SK-MEL-5 (cell line): ENCODE measurements around a stretch of chr15.

DNA sequence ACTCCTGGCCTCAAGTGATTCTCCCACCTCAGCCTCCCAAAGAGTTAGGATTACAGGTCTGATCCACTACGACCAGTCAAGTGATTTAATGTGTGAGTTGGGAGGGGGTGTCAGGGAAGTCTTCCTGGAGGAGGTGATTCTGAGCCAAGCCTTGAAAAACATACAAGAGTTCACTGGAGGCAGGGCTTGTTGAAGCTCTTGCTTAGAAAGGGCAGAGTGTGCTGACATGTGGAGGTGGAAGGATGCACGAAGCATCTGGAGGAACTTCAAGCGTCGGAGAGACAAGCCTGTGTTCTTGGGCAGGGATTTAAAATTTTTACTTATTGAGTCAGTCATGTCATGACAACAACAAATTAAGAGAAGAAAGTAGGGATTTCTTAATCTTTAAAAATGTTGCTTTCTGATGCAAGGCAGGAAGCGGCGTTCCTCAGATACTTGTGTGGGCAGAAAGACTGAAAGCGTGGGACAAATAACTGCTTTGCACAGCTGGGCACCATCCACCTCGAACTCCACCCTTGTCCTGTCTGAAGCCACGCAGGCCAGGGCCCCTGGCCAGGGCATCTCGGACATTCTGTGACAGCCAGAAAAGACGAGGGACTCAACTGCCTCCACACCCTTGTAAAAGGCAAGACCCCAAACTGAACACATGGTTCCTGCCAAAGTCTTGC lies 7.0 kb upstream of the IL16 start:
RAMPAGE:
- cytosol, long total RNA: no peak
- long total RNA: no peak
- nucleus, long total RNA: no peak

DNA sequence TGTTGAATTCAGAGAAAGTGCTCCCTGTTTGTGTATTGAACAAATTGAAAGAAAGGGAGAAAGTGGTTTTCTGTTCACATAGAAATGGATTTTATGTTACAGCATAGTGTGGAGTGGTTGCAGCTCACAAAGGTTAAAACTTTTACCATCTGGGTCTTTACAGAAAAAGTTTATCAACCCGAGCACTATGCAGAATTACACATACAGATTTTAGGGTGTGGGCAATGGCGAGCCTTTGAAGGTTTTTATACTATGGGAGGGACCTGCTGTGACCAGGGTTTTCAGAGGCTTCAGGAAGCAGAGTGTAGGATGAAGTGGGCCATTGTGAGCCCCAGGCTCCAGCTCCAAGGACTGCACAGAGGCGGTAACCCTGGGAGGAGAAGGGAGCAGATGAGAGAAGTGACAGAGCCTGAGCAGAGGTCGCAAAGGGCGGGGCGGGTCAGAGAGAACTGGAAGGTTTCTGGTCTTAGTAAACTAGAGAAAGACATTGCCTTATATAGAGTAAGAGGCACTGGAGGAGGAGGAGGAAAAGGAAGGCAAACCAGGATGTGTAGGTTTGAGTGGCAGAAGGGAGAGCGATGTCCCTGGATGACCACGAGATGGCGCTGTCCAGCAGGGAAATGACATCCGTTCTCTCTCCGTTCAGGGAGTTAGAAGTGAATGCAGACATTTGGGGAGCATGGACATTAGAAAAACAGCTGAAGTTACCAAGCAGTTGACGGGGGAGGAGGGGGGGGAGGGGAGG lies 49.1 kb downstream of the STARD5 start:
RAMPAGE:
- cytosol, long total RNA: no peak
- long total RNA: no peak
- nucleus, long total RNA: no peak

DNA sequence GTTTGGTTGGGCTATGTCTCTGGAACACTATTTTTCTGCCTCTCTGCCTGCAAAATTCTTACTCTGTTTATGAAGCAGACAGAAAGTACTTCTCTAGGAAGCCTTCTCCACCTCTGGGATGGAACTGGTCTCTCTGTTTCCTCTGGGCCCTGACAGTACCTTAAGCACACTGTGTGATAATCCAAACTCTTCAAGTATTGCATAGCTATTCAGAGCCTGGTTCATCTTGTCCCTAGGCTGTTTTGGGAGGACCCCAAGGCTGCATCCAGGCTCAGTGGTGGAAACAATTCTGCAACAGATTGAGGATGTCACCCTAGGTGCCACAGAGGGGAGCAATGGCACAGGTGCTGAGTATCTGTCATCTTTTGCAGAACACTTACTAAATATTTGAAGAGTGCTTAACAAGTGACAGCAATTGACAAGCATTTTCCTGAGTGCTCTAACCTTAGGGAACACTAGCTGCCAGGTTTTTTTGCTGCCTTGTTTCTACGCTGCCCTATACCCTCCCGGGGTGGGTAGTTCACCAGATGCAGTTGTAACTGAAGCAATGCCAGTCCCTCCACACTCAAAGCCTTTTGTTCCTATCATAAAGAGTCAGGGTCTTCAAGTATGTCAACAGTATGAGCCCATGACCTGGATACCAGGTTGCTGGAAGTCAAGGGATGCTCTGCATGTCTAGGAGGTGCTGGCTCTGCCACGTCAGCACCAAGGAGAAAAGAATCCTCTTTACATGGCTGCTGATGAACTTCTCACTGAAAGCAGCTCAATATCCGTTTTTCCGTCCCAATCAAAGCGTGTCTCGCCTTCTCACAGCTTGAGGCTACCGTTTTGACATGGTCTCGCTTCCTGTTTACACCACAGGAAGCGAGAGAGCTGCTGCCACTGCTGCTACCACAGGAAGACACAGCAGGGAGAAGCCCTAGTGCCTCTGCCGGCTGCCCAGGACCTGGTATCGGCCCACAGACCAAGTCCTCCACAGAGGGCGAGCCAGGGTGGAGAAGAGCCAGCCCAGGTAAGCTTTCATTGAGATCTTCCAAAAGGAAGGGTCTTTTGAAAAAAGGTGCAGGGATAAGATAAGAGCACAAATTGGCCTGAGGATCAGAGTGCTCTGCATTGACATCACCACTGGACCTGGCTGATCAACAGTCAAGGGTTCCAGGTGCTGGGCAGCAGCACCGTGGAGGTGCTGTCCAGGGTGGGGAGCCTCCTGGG lies 27.5 kb downstream of the STARD5 start:
RAMPAGE:
- cytosol, long total RNA: no peak
- long total RNA: no peak
- nucleus, long total RNA: no peak

DNA sequence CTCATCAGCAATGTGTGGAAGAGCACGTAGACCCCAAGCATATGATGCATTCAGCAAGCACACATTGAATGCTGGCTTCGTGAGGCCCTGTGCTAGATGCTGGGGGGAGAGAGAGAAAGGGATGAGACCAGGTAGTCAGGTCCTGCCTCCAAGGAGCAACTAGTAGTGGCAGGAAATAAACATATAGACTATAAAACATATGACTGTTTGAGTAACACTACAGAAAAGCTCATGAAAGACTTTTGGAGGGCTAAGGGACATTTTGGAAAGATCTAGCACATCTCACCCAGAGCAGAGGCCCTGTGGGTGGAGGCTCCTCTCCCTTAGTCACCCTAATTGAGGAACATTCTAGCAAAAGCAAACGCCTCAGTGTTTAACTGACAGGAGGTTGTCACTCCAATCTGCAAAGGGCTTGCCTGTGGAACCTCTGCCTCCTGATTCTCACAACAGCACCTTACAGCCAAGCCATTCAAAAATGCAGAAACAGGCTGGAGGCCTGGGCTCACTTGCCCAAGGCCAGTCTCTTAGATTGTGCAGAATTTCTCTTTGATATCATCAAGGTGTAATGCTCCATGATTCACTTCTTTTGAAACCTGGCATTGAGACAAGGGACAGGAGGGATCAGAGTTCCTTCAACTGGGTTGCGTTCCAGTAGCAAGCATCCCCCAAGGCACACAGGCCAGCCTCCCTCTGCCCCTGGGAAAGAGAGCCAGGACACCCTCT lies 26.1 kb downstream of the STARD5 start:
RAMPAGE:
- cytosol, long total RNA: no peak
- long total RNA: no peak
- nucleus, long total RNA: no peak

DNA sequence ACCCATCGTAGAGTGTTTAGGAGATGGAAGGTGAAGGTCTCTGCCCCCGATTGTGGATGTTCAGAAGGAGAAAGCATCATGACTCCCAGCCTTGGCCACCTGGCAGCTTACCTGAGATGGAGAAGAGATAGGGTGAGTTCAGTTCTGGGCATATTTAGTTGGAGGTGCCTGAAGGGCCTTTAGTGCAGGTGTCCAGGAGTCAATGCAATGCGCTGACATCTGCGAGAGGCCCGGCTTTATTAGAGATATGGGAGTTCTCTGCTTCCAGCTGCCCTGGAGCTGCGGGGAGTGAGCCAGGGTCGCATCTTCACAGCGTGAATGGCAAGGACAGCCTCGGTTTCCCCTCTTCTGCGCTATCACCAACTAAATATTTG lies 727 bp upstream of the STARD5 start:
RAMPAGE:
- cytosol, long total RNA: no peak
- long total RNA: no peak
- nucleus, long total RNA: no peak

GRCh38 chr15:81914750-81915614 lies 130.8 kb downstream of the MEX3B start:
RAMPAGE:
- cytosol, long total RNA: no peak
- long total RNA: no peak
- nucleus, long total RNA: no peak

DNA sequence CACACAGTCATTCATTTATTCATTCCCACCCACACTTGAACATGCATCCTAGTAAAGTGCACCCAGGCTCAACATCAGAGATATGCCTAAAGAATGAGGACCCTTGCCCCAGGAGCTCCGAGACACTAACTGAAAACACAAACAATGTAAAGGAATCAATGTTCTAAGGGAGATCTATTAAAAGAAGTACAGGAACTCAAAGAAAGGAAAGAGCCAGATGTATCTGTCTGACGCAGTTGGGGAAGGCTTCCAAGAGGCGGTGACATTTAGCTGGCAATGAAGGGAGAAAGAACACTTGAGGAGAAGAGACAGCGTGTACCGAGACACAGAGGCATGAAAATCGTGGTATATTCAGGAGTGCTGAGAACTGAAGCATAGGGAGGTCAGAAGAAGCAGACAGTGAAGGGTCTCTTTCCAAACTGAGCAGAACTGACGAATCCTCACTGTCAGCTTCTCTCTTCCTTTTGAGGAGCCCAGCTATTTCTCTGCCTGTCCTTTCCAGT lies 66.7 kb downstream of the EFL1 start:
RAMPAGE:
- cytosol, long total RNA: no peak
- long total RNA: no peak
- nucleus, long total RNA: no peak

DNA sequence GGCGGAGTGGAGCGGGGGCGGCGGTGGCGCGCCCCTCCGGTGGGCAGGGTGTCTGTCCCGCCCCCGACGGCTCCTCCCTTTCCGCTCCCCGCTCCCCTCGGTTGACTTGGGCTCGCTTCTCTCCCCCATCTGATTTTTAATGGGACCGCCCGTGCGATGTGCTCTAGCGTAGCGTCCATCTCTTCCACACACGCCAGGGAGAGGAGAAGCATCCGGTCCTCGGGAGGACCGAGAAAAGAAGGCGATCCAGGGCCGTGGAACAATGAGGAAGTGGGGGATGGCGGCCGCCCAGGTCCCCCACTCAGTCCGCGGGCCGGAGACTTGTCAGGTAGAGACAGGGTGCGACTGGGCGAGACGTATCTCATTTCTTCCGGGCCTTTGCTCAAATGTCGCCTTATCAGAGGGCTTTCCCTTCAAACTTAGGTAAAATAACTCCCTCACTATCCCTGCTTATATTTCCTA lies 331 bp upstream of the RPS17 start:
RAMPAGE:
- cytosol, long total RNA: no peak
- long total RNA: no peak
- nucleus, long total RNA: no peak

DNA sequence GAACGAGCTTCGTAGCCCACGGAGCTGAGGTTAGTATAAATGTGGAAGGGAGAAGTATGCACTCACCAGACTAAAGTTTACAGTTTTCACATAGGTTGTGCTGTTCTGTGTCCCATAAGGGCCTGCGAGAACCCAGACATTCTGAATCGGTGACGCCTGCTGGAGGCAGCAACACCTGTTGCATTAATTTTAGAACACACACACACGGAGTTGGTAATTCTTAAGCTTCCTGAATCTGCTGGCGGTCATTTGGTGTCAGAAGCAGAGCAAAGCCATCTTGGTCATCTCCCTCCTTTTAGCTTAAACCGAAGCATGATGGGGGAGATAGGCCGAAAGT lies 41.1 kb upstream of the AP3B2 start:
RAMPAGE:
- cytosol, long total RNA: no peak
- long total RNA: no peak
- nucleus, long total RNA: no peak

DNA sequence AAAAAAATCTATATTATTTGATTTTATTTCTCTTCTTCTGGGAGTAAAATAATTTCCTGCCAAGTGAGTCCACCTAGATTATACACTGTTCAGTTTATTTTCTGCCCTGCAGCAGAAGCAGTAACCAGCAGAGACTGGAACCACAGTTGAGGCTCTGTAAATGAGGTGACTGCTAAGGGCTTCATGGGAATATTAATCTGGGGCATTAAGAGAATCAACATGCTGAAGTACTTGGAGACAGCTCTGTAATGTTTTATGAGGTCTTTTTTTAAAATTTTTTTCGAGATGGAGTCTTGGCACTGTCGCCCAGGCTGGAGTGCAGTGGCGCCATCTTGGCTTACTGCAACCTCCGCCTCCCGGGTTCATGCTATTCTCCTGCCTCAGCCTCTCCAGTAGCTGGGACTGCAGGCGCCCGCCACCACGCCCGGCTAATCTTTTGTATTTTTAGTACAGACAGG lies 2.6 kb downstream of the WHAMM start:
RAMPAGE:
- cytosol, long total RNA: no peak
- long total RNA: no peak
- nucleus, long total RNA: no peak

DNA sequence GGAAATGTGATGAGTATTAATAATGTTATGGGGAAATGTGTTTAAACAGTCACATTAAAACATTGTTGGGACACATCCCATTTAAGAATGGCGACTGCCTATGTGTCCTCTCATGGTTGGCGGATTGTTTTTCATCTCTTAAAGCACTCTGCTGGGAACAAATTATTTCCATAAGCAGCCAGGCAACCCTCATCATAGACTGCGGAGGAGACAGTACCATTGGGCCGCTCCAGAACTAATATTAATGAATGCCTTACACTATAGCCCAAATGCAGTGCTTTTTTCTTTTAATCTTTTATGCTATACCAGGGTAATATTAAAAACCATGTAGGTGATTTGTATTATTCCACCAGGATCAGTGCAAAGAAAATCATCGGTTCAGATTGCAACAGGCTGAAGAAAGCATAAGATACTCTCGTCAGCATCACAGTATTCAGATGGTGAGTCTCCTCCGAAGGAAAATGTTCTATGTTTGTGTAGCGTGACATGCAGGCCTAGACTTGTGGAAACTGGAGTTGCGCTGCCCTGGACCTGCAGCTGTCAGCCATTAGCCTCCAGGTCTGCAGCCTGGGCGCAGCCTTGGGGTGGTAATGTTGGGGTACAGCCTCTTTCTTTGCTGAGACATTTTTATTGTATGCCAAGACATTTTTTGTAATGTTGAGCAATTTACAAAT lies 16.8 kb downstream of the WHAMM start:
RAMPAGE:
- cytosol, long total RNA: no peak
- long total RNA: no peak
- nucleus, long total RNA: no peak

DNA sequence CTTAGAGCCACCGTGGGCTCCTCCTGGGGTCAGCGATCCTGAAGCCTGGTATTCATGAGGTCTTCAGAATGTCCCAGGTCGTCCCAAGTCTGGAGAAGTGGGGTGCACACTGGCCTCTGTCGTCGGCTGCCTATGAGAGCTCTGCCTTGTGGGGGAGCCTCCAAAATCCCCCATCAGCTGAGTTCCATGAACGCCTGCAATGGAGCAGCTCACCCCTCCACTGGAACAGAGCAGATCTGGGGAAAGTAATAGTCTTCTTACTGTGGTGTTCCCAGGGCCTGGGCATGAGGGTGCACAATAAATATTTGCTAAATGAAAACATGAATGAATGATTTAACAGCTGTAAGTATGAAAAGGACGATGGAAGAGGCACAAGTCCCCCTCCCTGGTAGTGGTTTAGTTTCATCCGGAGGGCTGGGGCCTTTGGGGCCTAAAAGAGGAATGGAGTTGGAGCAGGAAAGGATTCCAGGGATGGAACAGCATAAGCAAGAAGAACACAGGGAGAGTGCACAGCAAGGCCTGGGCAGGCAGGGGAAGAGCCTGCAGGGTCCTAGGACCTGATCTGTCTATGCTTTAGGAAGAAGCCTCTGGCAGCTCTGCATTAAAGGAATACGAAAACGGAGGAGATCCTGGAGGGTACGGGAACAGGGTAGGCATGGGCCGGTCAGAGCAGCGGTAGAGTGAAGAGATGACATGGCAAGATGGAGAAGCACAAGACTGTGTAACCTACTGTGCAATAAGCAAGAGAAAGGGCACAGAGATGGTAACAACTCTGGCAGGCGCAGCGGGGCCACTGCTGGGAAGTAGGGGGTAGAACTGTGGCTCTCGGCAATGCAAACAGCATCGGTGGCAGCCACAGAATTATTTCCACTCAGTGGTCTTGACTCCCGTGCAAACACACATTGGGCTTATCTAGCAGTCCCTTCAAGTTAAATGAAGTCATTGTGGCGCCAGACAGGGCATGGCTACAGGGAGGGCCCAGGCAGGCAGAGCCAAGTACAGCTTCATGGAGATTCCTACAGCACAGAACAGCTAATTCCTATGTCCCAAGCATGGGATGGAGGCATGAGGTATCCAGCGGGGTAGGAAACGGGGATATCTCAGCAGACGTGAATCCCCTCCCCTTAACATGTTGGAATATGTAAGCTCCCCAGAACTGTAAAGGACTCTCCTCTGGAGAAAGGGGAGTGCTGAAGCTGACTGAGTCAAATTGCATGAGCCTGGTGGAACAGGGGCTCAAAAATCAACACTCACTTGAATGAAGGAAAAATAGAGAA lies 28.6 kb downstream of the WHAMM start:
RAMPAGE:
- cytosol, long total RNA: no peak
- long total RNA: no peak
- nucleus, long total RNA: no peak

DNA sequence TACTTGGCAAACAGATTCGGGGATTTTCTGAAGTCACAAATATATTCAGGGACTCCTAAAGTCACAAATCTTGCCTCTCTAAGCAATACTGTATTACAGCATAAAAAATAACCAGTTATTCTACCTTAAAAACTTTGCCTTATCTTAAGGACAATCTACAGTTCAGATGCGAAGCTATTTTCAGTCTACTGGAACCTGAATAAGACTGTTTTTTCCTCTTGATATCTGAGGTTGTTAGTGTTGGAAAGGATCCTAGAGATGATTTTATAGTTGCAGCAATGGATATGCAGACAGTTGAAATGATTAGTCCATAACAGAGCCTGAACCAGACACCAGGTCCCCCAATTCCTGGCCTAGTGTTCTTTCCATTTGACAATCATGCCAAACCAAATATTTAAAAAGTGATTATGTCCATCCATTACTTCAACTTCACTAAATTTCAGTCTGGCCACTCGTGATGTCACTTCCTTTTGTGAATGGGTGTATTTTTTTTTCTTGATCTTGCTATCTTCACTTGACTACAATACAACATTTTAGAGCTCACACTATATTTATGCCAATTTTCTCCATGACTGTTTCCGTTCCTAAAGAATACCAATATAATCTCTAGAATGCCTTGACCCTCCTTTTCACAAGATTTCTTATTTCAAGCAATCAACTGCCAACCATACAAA lies 1.7 kb downstream of the HDGFL3 start:
RAMPAGE:
- cytosol, long total RNA: no peak
- long total RNA: no peak
- nucleus, long total RNA: no peak

DNA sequence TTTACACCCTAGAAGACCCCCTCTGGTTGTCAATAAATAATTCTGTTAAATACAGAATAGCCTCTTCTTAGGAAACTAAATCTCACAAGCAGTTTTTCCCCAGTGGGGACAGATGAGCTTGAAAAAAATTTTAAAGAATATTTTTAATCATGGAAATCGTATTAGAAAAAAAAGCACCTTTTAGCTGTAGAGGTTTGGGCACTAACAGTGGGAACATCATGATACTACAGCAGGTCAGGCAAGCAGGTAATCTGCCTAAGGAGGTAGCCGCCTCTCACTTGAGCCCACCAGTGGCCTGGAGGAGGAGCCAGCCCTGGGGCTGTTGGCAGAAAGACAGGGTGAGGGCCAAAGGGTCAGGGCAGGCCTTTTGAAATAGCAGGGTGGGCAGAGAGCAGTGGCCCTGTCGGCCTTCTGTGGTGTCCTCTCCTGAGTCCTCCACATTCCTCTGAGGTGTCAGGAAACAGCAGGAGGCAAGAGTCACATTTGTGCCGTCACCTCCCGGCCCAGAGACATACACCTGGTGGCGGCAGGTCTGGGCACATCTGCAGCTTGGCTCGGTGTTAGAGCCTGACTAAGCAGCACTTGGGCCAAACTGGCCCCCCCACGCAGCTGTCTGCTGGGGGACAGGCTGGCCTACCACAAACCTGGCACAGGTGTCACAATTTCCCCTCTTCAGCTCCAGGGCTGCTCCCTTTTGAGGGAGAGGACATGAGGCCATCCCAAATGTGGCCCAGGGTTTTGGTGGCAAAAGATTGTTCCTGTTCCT lies 3.9 kb upstream of the BNC1 start:
RAMPAGE:
- cytosol, long total RNA: no peak
- long total RNA: no peak
- nucleus, long total RNA: no peak

RAMPAGE:
- cytosol, long total RNA: no peak
- long total RNA: no peak
- nucleus, long total RNA: no peak
These were observed 67.6 kb upstream of the SH3GL3 start for GRCh38 chr15:83379507-83380055.

DNA sequence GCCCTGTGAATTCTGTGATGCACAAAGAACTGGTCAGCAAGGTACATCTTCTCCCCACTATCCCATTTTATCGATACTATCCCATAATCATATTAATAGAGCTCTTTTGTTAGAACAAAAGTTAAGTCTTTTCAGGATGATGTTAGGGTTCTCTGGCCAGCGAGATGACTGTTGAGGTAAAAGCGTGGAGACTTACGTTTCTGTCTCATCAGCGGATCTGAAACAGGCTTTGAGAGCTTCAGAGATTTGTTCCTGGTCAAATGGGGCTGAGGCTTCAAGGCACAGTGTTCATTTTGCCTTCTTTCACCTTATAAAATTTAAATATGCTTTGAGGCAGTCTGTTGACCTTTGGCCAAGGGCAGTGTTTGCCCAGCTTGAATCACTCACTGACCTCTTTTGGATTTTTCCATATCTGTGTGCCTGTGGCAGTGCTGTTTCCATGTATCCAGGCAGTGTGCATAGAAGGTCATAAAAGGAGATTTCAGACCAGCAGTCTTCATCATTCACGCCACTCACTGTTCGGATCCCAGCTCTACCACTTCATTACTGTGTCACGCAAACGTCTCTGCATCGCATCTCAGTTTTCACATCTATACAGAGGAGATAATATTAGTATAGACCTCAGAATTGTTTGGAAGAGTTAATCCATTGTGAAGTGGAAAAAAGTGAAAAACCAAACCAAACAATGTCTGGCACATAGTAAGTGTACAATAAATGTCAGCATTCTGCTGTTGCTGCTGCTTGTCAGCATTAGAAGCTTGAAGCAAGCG lies 3.2 kb downstream of the ADAMTSL3 start:
RAMPAGE:
- cytosol, long total RNA: no peak
- long total RNA: no peak
- nucleus, long total RNA: no peak

DNA sequence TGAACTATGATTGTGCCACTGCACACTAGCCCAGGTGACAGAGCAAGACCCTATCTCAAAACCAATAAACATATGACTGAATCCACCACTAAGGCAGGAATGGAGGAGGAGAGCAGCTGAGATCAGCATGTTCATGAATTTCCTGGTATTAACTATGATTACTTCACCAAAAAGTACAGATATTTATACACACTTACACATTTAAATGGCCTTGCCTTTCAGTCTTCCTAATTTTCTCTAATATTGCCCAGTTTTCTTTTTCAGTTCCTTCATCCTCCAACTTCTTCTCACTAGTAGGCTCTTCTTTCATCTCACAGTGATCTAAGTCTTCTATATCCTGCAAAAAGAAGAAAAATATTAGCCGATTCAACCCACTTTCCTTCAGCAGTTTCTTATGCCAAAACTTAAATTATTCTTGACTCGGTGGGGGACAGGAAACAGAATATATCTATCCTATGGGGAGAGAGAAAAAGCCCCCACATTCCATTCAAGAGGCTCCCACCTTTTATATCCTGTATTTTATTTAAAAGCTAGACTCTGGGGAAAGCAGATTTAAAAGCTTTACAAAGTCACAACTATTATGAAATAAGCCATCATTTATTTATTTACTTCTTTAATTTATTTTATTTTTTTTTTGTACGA lies 58.7 kb upstream of the ZSCAN2 start:
RAMPAGE:
- cytosol, long total RNA: no peak
- long total RNA: no peak
- nucleus, long total RNA: no peak

GRCh38 chr15:84660166-84660718 lies 2.2 kb upstream of the NMB start:
RAMPAGE:
- cytosol, long total RNA: no peak
- long total RNA: no peak
- nucleus, long total RNA: no peak

DNA sequence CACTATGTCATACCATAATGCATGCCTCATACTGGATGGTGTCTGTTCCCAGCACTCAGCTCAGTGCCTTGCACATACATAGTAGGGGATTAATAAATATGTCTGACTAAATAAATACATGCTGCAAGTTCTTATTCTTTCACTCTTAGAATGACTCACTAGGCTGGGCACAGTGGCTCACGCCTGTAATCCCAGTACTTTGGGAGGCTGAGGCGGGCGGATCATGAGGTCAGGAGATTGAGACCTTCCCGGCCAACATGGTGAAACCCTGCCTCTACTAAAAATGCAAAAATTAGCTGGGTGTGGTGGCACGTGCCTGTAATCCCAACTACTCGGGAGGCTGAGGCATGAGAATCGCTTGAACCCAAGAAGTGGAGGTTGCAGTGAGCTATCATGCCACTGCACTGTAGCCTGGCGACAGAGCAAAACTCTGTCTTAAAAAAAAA lies 12.7 kb upstream of the ZNF592 start:
RAMPAGE:
- cytosol, long total RNA: no peak
- long total RNA: no peak
- nucleus, long total RNA: no peak

RAMPAGE:
- cytosol, long total RNA: no peak
- long total RNA: no peak
- nucleus, long total RNA: no peak
These were observed 373 bp upstream of the ZNF592 start for GRCh38 chr15:84747940-84748498.